Urinary bladder (tissue), 3 donors: ENCODE results near the gene TMEM182.

DNA sequence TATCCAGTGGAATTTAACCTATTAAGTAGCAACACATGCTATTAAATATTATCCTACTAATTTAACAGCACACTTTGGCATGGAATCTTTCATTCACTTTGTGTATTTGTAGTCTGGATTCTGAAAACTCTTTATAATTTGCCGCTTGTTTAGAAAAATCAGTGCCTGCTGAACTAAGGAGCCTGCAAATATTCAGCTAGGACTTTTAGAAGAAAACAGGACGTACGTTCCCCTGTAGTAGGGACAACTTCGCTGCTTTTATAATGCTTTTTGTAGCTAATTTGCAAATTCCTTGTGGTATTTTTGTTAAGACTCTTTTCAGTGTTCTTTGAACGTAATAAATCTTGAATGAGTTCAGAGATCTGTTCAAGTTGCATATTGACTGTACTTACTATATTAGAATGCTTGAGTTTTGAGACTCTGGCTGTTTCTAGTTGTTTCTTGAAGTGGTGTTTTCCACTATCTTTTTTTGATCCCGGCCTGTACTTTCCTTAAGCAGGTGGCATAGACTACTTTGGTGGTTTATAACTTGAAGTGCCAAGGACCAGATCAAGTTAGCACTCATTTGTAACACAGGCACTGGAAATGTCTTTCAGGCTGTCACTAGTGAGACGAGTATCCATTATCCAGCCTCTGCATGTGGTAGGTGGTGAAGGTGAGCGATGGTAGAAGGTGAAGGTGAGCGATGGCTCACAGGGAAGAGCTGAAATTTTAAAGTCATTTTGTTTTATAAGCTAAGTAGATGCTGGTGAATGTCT, 145.7 kb upstream of the IL1R2 start:
- PRO-cap = no peak
- RAMPAGE, long total RNA = no peak

DNA sequence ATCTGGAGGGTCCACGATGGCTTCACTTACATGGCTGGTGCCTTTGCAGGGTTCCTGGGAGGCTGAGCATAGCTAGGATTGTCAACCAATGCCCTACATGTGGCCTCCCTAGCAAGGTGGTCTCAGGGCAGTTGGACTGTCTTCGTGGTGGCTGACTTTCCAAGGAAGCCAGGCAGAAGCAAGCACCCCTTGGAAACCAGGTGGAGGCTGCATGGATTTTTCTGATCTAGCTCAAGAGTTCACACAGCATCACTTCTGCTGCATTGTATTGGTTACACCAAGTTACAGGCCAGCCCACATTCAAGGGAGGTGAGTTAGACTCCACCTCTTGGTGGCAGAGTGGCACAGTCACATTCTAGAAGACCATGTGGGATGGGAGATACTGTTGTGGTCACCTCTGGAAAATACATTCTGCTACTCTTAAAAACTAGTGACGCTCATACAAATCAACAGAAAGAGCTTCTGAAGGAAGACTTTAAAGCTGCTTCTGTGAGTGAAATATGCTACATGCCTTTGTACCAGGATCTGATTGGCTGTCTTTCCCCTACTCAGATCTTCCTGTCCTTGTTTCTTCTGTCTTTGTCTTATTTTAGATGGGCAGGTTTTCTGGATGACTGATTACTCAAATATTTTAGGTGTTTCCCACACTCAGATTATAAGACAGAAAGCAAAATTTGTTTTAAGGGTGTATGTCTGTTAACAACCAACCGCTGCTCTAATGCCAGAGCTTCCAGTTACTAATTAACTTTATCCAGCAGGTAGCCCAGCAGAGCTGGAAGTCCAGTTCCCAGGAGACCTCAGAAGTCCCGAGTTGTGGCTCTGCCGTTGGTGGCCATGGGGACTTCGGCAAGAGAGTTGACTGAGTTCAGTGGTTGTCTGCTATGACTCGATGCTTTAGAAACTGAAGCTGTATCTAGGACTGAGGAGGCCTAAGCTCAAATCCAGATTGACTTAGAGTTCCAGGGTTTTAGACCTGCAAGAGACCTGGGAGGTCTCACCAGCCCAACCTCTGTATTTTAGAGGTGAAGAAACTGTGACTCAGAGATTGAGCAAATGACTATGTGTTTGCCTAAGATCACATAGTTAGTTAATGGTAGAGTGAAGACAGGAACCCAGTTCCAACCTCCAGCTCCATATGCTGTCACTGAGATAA, 7.2 kb downstream of the IL1R2 start:
- PRO-cap = no peak
- RAMPAGE, long total RNA = no peak

DNA sequence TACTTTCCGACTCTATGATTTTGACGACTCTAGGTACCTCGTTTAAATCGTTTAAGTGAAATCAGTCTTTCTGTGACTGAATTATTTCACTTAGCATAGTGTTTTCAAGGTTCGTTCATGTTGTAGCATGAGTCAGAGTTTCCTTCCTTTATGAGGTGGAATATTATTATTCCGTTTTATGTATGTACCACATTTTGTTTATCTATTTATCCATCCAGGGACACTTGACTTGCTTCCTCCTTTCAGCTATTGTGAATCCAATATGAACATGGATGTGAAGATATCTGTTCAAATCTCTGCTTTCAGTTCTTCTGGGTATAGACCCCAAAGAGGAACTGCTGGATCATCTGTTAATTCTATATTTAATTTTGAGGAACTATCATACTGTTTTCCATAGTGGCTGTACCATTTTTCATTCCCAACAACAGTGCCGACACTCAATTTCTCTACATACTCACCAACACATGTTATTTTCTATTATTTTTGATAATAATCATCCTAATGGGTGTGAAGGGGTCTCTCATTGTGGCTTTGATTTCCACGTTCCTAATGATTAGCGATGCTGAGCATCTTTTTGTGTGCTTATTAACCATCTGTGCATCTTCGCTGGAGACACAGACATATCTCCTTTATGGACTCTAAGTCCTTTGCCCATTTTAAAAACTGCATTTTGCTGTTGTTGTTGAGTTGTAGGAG, 19.3 kb downstream of the IL1R2 start:
- PRO-cap = no peak
- RAMPAGE, long total RNA = no peak

DNA sequence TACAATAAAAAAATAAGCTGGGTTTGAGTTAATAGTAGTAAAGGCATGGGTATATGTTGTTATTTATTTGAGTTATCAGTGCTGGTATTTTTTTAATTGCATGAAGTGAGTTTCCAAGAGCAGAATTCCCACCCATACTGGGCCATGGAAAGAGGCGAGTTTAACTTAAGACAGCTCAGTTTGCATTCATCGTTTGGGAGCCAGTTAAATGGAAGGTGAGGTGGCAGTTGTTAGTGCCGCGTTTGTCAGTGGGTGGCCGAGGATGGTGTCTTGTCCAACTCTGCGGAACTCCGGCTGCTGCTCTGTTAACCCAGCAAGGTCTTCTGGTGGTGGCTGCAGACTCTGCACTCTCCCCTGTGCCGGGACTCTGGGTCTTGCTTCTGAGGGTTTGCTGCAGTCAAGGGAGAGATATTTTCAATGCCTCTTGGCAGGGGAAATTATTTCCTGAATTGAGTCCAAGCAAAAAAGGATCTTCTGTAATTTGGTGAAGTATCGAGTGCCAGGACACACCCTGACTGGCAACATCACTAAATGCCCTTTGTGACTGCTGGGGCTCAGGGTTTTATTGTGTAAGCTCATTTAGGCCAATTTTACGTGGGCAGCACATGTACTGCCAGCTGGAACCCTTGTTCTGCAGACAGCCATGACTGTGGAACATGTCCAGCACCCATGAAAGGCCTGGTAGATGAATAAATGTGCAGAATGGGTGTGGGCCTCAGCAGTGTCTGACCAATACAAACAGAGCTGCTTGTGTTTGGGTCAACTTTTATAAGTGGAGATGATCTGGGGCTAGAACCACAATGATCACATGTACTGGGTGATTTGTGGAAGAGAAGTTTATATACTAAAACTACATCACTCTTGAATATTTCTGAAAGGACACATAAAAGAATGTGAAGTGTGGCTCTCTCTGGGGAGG, 58.1 kb downstream of the IL1R2 start:
- PRO-cap = no peak
- RAMPAGE, long total RNA = no peak

DNA sequence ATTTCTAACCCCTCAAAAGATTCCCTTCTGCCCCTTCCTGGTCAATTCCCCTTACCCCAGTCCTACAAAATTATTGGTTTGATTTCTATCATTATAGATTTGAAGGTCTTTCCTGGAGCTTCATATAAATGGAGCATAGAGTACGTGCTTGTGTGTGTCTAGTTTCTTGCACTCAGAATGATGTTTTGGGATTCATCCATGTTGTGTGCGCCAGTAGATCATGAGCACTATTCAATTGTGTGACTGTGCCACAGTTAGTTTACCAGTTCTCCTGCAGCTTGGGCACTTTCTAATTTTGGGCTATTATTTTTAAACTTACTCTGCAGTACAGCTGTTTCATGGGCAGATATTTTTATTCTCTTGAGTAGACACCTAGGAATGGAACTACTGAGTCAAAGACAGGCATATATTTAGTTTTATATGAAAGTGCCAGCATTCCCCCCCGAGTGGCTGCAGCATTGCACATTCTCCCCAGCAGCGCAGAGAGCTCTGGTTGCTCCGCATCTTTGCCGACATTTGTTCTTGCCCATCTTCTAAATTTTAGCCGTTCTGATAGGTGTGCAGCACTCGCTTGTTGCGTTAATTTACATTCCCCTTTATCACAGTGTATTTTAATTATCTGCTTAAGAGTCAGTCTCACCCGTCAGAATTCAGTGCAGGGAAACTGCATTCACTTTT, 74.8 kb downstream of the IL1R2 start:
- PRO-cap = no peak
- RAMPAGE, long total RNA = no peak

GRCh38 chr2:102110476-102111142, 31.9 kb upstream of the IL1R1 start:
- PRO-cap = no peak
- RAMPAGE, long total RNA = no peak

GRCh38 chr2:102115217-102115792, 27.2 kb upstream of the IL1R1 start:
- PRO-cap = no peak
- RAMPAGE, long total RNA = no peak

- PRO-cap = no peak
- RAMPAGE, long total RNA = no peak
Observed at GRCh38 chr2:102367761-102368026, 12.1 kb downstream of the IL18R1 start.

DNA sequence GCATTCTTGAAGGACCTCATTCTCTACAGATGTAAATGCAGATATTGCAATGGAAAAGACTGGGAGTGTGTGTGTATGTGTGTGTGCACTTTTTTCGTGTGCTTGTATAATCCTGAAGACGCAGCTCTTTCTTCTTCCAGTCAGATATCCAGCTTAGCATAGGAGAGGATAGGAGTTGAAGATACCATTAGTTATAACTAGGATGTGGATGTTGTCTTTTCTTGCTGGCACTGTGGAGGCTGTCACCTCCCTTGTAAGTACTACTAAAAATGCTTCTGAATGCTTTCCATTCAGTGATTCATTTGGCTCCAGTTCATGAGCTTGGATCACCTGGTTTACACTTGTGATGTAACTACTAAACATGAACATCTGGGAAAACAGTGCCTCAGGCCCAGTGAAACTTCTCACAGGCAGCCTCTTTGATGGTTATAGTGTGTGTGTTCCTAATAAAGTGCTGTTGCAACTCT, 13.1 kb upstream of the SLC9A2 start:
- PRO-cap = no peak
- RAMPAGE, long total RNA = no peak

- PRO-cap = no peak
- RAMPAGE, long total RNA = no peak
Observed at GRCh38 chr2:102735676-102736057, 1.0 kb downstream of the MFSD9 start.

- PRO-cap = no peak
- RAMPAGE, long total RNA = start-site peak on the plus strand at chr2:102762031-102762056, 32 and 28 reads in 2 replicates
Observed at GRCh38 chr2:102761558-102762150, at the start of gene TMEM182. Gene TMEM182 (plus strand): TSS chr2:102762031.

GRCh38 chr2:102764113-102764478, 2.3 kb downstream of the TMEM182 start:
- PRO-cap = no peak
- RAMPAGE, long total RNA = no peak

DNA sequence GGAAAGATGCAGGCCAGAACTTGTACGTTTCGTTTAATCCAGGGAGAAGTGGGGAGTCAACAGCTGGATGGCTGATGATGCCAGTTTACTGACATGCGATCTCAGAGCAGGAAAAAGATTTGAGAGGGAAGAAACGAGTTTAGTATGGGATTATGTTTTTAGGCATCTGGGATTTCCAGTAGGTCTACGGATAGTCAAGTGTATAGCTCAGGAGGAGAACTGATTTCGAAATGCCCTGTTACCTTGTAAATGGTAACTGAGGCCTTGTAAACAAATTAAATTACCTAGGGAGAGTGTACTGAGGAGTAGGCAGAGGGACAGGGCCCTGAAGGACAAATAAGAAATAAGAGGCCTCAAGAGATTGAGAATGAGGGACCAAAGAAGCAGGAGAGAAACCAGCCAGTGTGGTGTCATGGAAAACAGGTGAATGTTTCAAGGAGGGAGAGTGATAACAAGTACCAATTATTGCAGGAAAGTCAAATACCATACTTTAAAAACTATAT, 907 bp downstream of the MRPS9 start:
- PRO-cap = no peak
- RAMPAGE, long total RNA = no peak

GRCh38 chr2:105273171-105273784, 31.7 kb downstream of the GPR45 start:
- PRO-cap = no peak
- RAMPAGE, long total RNA = no peak

- PRO-cap = no peak
- RAMPAGE, long total RNA = no peak
Observed at GRCh38 chr2:105444187-105444641, 45.4 kb upstream of the FHL2 start.

GRCh38 chr2:105495033-105495395, 96.2 kb upstream of the FHL2 start:
- PRO-cap = no peak
- RAMPAGE, long total RNA = no peak

- PRO-cap = no peak
- RAMPAGE, long total RNA = no peak
Observed at GRCh38 chr2:105556950-105557896, 158.4 kb upstream of the FHL2 start.

GRCh38 chr2:105573212-105573563, 171.5 kb upstream of the NCK2 start:
- PRO-cap = no peak
- RAMPAGE, long total RNA = no peak

DNA sequence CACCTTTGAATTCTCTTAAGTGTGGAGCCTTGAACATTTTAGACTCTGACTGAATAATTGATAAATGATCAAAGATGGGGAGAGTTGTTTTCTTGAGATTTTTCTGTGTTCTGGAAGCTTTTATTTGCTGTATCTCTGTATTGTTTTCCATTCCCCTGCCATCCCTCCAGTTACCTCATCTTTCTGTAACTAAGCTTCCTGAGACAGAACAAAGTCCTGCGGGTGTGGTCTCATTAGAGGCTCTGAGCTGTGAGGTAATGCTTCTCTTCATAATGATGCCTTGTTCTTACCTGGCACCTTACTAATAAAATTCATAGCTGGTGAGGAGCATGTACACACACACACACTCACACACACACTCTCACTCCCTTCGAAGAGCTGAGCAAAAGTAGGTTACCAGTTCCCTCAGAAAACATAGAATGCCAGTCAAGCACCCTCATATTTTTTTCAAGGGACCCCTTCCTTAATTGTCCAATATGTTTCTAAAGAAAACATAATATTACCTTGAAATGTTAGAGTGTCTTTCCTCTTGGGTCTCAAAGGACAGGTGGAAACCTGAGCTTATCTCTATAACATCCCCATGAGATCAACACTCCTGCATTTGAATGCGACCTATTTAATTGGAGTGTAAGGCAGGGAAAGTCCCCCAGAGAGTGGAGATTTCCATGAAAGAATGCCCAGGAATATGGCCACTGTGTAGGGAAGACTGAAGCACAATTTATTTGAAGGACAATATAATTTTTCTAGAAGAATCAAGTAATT, 161.7 kb upstream of the NCK2 start:
- PRO-cap = no peak
- RAMPAGE, long total RNA = no peak

DNA sequence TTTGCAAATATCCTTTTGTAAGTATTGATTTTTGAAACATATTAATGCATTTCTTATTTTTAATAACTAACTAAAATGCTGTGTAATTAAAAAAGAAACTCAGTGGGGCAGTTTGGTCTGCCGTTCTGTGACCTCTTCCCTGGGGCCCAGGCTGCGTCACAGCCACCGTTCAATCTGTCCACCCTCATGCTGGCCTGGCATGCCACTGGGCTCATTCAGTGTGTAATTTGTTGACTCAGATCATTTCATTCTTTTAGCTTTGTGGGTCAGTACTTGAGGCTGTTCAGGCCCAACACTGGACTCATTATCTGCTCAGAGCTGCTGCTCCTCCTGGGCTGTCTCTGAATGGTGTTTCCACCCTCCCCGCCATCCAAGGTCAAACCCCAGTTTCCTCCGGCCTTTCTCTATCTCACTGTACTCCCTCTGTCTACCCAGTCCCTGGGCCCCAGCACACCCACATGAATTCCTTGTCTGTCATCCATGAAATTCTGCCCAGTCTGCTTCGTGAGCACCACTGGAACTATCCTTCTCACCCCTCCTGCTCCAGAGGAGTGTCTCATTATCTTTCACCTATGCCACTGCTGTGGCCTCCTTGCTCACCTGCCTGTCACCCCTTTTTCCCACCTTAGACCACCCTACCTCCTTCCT, 152.4 kb upstream of the NCK2 start:
- PRO-cap = no peak
- RAMPAGE, long total RNA = no peak